ENCODE measurements around the gene SLCO4C1.

DNA sequence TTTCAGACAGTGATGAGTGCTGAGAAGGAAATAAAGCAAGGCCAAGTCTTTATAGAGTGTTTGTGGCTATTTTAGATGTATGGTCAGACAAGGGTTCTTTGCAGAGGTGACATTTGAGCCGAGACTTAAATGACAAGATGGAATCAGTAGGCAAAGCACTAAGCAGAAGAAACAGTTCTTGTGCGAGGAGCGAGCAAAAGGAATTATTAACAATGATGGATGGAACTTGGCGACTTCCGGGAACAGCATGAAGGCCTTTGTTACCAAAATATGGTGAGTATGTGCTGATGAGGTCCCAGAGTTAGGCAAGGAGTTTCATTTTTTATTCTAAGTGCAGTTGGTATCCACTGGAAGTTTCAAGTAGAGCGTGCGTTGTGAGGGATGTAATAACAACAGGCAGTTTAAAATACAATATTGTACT is 1.6 kb upstream of the LNPEP start:
- RAMPAGE, long total RNA = no peak
- RRBS, 2 experiments = no CpG with 5 or more reads among the region's 7 CpGs
CAGE:
- cytosol, long polyA minus RNA = no peak
- cytosol, long polyA plus RNA = no peak
- long polyA plus RNA = no peak
- nucleolus, long total RNA = no peak
- nucleus, long polyA plus RNA = no peak
- nucleus, long total RNA = no peak

- RAMPAGE, long total RNA = no peak
- RRBS, 2 experiments = no CpG with 5 or more reads among the region's 1 CpG
CAGE:
- cytosol, long polyA minus RNA = no peak
- cytosol, long polyA plus RNA = no peak
- long polyA plus RNA = no peak
- nucleolus, long total RNA = no peak
- nucleus, long polyA plus RNA = no peak
- nucleus, long total RNA = no peak
Measured at GRCh38 chr5:98922216-98922555, 6.6 kb downstream of the CHD1 start.

DNA sequence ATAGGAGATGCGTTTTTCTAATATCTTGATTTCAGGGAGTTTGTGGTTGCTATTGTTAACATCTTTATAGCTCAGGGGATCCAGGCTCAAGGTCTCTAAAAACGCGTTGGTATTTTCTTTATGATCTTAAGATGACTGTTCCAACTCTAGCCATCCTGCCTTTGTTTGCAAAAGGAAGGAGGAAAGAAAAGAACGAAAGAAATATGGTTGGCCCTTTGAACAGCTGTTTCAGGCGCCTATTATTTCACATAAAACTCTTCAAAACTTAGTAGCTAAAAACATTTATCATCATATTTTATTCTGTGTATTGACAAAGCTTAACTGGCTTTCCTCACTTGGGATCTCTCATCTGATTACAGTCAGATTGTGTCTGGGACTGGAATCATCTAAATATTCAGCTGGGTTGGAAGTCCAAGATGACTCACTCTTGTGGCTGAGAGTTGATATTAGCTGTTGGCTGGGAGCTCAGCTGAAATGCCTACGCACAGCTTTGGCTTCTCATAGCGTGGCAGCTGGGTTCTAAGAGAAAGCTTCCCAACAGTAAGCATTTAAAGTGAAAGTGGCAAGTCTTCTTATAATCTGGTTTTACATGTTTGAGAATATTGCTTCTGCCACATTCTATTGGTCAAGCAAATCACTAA is 60.2 kb downstream of the FAM174A start:
- RAMPAGE, long total RNA = no peak
- RRBS, 2 experiments = no CpG with 5 or more reads among the region's 7 CpGs
CAGE:
- cytosol, long polyA minus RNA = no peak
- cytosol, long polyA plus RNA = no peak
- long polyA plus RNA = no peak
- nucleolus, long total RNA = no peak
- nucleus, long polyA plus RNA = no peak
- nucleus, long total RNA = no peak

DNA sequence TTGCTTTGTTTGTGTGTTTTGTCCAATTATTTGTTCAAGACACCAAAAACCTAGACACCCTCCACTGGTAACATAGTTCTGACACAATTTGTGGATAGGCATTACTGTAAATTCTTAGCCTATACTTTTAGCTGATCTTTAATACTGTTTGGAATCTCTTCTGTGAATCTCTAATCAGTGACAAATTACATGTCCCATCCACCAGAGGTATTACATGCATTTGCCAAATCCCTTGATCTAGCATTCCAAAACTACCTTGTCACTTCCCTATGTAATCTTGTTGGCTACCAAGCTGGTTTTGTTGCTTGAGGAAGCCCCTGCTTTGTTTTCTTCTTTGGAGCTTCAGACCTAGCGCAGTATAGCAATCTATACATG is 61.5 kb downstream of the ST8SIA4 start:
- RAMPAGE, long total RNA = no peak
- RRBS, 2 experiments = no CpG with 5 or more reads among the region's 1 CpG
CAGE:
- cytosol, long polyA minus RNA = no peak
- cytosol, long polyA plus RNA = no peak
- long polyA plus RNA = no peak
- nucleolus, long total RNA = no peak
- nucleus, long polyA plus RNA = no peak
- nucleus, long total RNA = no peak

- RAMPAGE, long total RNA = start-site peak on the minus strand at chr5:102296286-102296326, 18 and 10 reads in 2 replicates; start-site peak on the minus strand at chr5:102296411-102296444, 18 and 12 reads in 2 replicates
- RRBS, 2 experiments = 2 to 11% methylated on average over 15 to 17 of the region's 69 CpGs
CAGE:
- cytosol, long polyA minus RNA = no peak
- cytosol, long polyA plus RNA = no peak
- long polyA plus RNA = start-site peak on the minus strand at chr5:102296266-102296346, 12 and 17 reads in 2 replicates
- nucleolus, long total RNA = no peak
- nucleus, long polyA plus RNA = no peak
- nucleus, long total RNA = no peak
Measured at GRCh38 chr5:102295548-102296875, at the start of gene SLCO4C1. Gene SLCO4C1, minus strand, starts transcription at chr5:102296284.

DNA sequence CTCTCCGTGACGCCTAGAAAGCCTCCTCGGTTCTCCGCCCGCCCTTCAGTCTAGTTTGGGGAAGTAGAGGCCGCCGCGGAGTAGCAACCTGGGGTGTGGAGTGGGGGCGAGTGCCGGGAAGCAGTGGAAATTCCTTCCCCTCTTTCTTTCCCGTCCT is 514 bp downstream of the PAM start:
- RAMPAGE, long total RNA = no peak
- RRBS, 2 experiments = no CpG with 5 or more reads among the region's 11 CpGs
CAGE:
- cytosol, long polyA minus RNA = no peak
- cytosol, long polyA plus RNA = no peak
- long polyA plus RNA = no peak
- nucleolus, long total RNA = no peak
- nucleus, long polyA plus RNA = no peak
- nucleus, long total RNA = no peak

- RAMPAGE, long total RNA = no peak
- RRBS, 2 experiments = no CpG with 5 or more reads among the region's 3 CpGs
CAGE:
- cytosol, long polyA minus RNA = no peak
- cytosol, long polyA plus RNA = no peak
- long polyA plus RNA = no peak
- nucleolus, long total RNA = no peak
- nucleus, long polyA plus RNA = no peak
- nucleus, long total RNA = no peak
Measured at GRCh38 chr5:102865112-102865545, 110.0 kb downstream of the PAM start.

GRCh38 chr5:102961009-102961367 is 158.9 kb downstream of the GIN1 start:
- RAMPAGE, long total RNA = no peak
- RRBS, 2 experiments = no CpG with 5 or more reads among the region's 2 CpGs
CAGE:
- cytosol, long polyA minus RNA = no peak
- cytosol, long polyA plus RNA = no peak
- long polyA plus RNA = no peak
- nucleolus, long total RNA = no peak
- nucleus, long polyA plus RNA = no peak
- nucleus, long total RNA = no peak

DNA sequence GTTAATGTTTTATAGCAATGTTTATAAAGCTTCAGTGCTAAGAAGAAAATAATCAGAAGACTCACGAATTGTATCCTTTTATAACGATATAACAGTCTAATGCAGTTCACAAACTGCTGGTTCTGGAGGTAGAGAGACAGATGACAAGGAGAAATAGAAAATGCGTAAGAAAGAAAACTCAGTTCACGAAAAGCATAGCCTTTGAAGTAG is 1.6 kb downstream of the GIN1 start:
- RAMPAGE, long total RNA = no peak
- RRBS, 2 experiments = no CpG with 5 or more reads among the region's 4 CpGs
CAGE:
- cytosol, long polyA minus RNA = no peak
- cytosol, long polyA plus RNA = no peak
- long polyA plus RNA = no peak
- nucleolus, long total RNA = no peak
- nucleus, long polyA plus RNA = no peak
- nucleus, long total RNA = no peak

DNA sequence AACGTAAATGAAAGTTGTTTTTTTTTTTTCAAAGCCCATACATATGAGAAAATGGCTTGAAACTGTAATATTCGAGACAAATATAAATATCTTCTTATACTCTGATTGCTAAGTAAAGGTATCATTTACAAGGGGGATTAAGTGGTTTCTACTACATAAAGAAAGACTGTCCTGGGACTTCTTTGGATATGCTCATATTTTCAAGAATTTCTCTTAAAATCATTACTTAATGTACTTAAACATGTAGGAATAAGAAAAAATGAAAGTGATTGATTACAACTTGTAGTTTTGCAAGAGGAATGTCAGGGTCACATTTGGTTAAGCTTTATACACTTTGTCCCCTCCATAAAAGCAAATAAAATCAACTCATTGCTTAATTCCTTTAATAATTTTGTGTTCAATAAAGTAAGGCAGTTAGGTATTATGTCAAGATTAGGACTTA is 1.2 kb downstream of the GIN1 start:
- RAMPAGE, long total RNA = no peak
- RRBS, 2 experiments = no CpG with 5 or more reads among the region's 2 CpGs
CAGE:
- cytosol, long polyA minus RNA = no peak
- cytosol, long polyA plus RNA = no peak
- long polyA plus RNA = no peak
- nucleolus, long total RNA = no peak
- nucleus, long polyA plus RNA = no peak
- nucleus, long total RNA = no peak

- RAMPAGE, long total RNA = no peak
- RRBS, 2 experiments = no CpG with 5 or more reads among the region's 18 CpGs
CAGE:
- cytosol, long polyA minus RNA = no peak
- cytosol, long polyA plus RNA = no peak
- long polyA plus RNA = no peak
- nucleolus, long total RNA = no peak
- nucleus, long polyA plus RNA = no peak
- nucleus, long total RNA = no peak
Measured at GRCh38 chr5:103120667-103121457, 761 bp downstream of the PPIP5K2 start.

DNA sequence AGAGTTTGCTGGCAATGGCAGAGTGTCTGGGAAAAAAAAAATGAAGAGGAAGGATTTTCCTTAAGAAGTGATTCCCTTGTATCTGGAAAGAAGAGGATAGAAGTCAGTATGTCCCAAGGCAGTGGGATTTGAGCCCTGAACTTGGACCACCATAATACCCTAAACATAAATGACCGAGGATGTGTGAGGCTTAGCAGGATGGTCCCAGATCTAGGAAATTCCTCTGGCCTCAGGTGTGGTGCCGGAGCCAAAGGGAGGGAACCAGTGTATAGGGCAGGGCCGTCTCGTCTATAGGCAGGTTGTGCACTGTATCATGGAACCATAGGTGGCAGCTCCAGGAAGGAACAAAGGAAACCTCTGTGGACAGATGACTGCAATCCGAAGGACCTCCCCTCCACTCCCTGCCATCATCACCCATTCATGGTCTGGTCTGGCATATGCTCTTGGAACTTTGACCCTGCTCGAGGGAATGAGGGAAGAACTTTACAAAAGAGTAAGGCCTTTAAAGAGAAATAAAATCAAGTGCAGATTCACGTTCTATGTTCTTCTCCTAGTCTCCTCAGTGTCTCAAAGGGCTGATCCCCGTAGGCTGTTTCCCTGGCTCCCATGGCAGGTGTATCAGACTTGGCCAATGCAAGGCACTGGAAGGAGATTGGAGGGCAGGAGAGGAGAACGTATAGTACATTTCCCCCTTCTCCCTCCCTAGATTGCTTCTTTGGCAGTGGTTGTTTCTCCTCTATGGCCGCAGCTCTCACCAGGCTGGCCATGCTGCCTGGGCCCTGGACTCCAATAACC is 2.8 kb upstream of the MACIR start:
- RAMPAGE, long total RNA = no peak
- RRBS, 2 experiments = no CpG with 5 or more reads among the region's 10 CpGs
CAGE:
- cytosol, long polyA minus RNA = no peak
- cytosol, long polyA plus RNA = no peak
- long polyA plus RNA = no peak
- nucleolus, long total RNA = no peak
- nucleus, long polyA plus RNA = no peak
- nucleus, long total RNA = no peak

- RAMPAGE, long total RNA = no peak
- RRBS, 2 experiments = no CpG with 5 or more reads among the region's 35 CpGs
CAGE:
- cytosol, long polyA minus RNA = no peak
- cytosol, long polyA plus RNA = no peak
- long polyA plus RNA = no peak
- nucleolus, long total RNA = no peak
- nucleus, long polyA plus RNA = no peak
- nucleus, long total RNA = no peak
Measured at GRCh38 chr5:104451664-104452627, 889.4 kb upstream of the NUDT12 start.

GRCh38 chr5:105138879-105139078 is 1576.2 kb upstream of the NUDT12 start:
- RAMPAGE, long total RNA = no peak
- RRBS, 2 experiments = no CpG with 5 or more reads among the region's 1 CpG
CAGE:
- cytosol, long polyA minus RNA = no peak
- cytosol, long polyA plus RNA = no peak
- long polyA plus RNA = no peak
- nucleolus, long total RNA = no peak
- nucleus, long polyA plus RNA = no peak
- nucleus, long total RNA = no peak

DNA sequence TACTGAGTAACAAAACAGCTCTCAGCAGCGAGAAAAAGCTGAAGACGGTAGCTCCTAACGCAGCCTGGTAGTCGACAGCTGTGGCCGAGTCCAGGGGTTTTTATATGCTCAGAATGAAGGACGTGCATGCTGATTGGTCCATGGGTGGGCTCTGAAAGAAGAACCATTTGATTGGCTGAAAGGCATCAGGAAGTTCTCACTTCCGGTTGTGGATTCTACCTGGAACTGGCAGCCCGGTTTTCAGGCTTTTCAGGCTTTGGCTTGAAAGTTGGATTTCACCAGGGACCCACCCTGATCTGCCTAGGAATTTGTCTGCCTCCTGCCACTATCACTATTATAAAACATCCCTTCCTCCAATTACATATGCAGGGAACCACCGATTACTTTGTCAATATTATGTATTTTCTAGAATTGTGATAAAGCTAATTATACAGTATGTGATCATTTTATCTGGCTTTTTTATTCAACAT is 1830.3 kb upstream of the NUDT12 start:
- RAMPAGE, long total RNA = no peak
- RRBS, 2 experiments = no CpG with 5 or more reads among the region's 9 CpGs
CAGE:
- cytosol, long polyA minus RNA = no peak
- cytosol, long polyA plus RNA = no peak
- long polyA plus RNA = no peak
- nucleolus, long total RNA = no peak
- nucleus, long polyA plus RNA = no peak
- nucleus, long total RNA = no peak

DNA sequence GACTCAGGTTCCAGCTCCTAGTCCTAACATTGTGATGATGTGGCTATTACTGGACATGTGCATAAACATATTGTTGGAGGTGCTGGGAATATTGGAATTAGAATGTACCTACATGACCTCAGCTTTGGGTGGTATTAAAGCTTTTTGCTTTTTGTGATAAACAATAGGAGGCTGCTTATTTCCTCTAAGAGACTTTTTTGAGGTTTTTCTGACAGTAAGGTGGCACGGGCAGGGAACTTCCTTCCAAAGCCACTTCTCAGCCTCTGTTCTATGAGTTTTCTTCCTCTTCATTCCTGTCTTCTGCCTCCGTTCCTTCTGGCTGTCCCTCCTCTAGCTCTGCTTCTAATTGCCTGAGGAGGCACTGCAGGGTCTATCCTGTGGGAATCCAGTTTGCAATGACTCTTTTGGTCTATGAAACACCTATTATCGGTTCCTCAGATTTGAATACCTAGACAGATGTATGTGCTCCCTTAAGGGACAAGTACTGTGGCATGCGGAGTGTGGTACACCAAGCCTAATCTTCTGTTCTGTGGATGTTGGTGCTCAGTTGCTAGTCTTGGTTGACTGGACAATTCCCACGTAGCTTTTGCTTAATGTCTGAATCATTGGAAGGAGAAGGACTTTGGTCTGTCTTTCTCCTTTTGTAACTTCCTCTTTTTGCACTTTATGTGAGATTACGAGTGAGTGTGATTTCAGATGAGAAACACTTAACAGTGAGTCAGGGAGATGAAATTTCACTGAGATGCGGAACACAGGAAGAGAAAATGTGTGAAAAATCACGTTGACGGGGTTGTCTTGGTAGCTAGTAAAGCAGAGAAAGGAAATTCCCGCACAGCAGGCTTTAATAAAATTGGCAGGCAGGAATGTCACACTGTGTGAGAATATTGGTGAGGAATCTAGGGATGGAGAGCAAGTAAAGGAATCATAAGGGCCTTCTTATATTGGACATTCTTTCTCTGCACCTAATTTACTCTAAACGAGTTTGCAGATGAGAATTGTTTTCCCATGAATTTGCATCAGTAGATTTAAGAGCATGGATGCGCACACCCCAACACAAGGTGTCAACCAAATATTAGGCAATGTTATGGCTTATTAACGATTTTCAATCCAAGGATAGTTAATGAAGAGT is 305.2 kb downstream of the EFNA5 start:
- RAMPAGE, long total RNA = no peak
- RRBS, 2 experiments = no CpG with 5 or more reads among the region's 13 CpGs
CAGE:
- cytosol, long polyA minus RNA = no peak
- cytosol, long polyA plus RNA = no peak
- long polyA plus RNA = no peak
- nucleolus, long total RNA = no peak
- nucleus, long polyA plus RNA = no peak
- nucleus, long total RNA = no peak

- RAMPAGE, long total RNA = no peak
- RRBS, 2 experiments = no CpG with 5 or more reads among the region's 29 CpGs
CAGE:
- cytosol, long polyA minus RNA = no peak
- cytosol, long polyA plus RNA = no peak
- long polyA plus RNA = no peak
- nucleolus, long total RNA = no peak
- nucleus, long polyA plus RNA = no peak
- nucleus, long total RNA = no peak
Measured at GRCh38 chr5:107501552-107502945, 168.7 kb downstream of the EFNA5 start.

DNA sequence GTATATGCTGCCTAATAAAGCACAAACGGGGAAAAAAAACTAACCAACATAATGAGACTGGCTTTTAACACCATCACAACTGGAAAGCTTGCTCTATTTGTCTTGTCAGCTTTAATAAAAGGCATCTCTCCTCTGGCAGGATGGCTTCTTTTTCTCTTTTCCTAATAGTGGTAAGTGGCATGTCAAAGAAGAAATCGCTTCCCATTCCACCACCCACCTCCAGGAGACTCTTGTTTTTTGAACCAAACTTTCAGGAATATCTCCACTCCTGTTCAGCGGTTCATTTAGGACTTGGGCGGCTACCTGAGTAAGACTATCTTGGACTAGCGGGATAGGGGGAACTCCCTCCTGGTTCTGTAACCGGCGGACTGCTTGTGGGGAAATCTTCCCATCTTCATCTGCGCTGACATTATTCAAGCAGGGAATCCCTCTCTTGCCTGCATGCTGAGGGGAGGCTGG is 2.0 kb downstream of the EFNA5 start:
- RAMPAGE, long total RNA = no peak
- RRBS, 2 experiments = no CpG with 5 or more reads among the region's 8 CpGs
CAGE:
- cytosol, long polyA minus RNA = no peak
- cytosol, long polyA plus RNA = no peak
- long polyA plus RNA = no peak
- nucleolus, long total RNA = no peak
- nucleus, long polyA plus RNA = no peak
- nucleus, long total RNA = no peak

- RAMPAGE, long total RNA = no peak
- RRBS, 2 experiments = 2 to 7% methylated on average over 15 of the region's 20 CpGs
CAGE:
- cytosol, long polyA minus RNA = no peak
- cytosol, long polyA plus RNA = no peak
- long polyA plus RNA = no peak
- nucleolus, long total RNA = no peak
- nucleus, long polyA plus RNA = no peak
- nucleus, long total RNA = no peak
Measured at GRCh38 chr5:107671154-107671370, 325 bp upstream of the EFNA5 start.

DNA sequence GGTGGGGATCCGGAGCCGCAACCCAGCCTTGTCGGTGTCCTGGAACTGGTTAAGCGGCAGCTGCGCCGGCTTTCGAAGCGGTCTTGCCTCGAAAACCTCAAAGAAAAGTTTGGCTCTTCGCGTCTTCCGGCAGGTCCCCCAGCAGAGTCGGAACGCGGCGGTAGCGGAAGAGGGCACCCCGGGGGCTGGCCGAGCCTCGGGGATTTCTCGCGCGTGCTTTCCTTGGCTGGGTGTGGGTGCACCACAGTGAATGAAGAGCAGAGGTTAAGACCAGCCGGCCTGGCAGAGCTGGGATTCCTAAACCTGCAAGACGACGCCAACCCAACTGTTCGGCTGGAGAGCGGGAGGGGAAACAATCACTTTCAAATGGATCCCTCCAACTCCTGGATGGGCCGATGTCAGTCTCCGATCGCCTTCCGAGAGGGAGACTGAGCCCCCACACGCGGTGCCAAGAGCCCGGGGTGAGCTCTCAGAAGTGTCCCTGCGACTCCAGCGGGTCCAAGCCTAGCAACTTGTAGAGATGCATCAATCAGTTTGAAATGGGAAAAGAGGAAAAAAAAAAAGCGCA is 718 bp upstream of the EFNA5 start:
- RAMPAGE, long total RNA = no peak
- RRBS, 2 experiments = 2 to 3% methylated on average over 18 to 24 of the region's 38 CpGs
CAGE:
- cytosol, long polyA minus RNA = start-site peak on the minus strand centred at position 115 of the sequence, 9 bp wide, 95 reads; start-site peak on the minus strand centred at position 324 of the sequence, 8 bp wide, 25 reads; start-site peak on the minus strand centred at position 541 of the sequence, 7 bp wide, 34 reads
- cytosol, long polyA plus RNA = no peak
- long polyA plus RNA = no peak
- nucleolus, long total RNA = start-site peak on the minus strand centred at position 96 of the sequence, 101 bp wide, 212 reads
- nucleus, long polyA plus RNA = no peak
- nucleus, long total RNA = no peak